HT-29 (cell line): ENCODE results near the gene ZSCAN25.

DNA sequence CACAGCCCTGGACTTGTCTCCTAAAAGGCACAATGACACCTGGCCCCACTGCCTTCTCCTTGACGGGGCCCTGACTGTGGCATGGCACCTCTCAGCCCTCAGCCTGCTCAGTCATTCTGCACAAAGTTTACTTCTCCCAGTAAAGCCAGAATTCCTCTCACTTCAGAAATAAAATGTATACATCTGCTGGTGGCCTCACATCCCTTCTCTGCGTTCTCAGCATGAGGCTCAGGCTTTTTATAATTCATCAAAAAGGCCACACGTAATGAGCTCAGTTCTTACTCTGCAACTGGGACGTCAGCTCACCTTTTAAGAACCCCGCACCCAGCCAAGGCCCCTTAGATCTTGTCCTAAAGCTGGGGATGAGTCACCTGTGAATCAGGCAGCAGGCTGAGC lies 47.4 kb downstream of the TMEM130 start:
- RAMPAGE, long total RNA, result no peak

DNA sequence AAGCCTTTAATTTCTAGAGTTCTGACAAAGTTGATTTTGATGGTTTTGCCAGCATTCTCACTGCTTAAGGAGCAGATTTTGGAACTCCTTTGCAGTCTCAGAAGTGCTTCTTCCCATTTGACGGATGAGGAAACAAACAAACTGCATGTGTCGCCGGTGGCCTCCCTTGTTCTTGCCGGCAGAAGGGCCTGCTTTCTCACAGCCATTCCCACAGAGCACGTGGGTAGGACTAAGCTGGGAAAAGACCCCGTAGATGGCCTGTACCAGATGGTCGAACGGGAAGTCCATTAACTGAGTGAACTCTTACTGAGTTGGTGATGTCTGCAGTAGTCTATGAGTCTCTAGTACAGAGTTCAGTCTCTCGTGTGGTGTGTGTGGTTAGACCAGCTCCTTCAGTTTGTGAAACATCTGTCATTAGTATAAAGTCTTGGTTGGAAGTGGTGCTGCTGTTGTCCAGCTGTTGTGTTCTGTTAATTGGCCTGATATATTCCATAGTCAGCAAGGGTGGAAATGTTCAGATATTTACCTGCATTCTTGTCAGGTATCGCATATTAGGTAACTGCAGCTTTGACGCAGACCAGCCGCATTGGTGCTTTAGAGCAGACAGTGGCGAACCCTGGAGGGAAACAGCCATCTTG lies 132.0 kb downstream of the TRRAP start:
- RAMPAGE, long total RNA, result no peak

- RAMPAGE, long total RNA, result no peak
Observed at GRCh38 chr7:99030906-99031918, 112.7 kb downstream of the SMURF1 start.

DNA sequence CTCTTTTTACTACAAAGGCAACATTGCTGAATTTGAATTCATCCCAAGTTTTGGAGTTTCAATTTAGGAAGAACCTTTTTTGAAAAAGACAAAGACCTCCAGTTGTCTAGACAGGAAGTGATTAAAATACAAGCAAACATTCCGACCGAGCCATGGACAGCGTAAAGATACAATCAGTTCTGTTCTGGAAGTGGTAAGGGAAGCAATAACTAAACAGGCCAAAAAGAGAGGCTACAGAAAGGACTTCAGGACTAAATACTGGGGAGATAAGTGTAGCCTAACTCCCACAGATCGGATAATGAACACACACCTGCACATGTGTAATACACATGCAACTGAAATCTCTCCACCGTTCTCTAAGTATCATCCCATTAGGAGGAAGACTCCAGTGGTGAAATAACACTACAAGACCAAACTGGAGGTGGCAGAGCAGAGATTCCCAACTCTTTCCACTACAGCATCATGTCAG lies 100.9 kb downstream of the SMURF1 start:
- RAMPAGE, long total RNA, result no peak

GRCh38 chr7:99121495-99121985 lies 22.4 kb downstream of the SMURF1 start:
- RAMPAGE, long total RNA, result no peak

DNA sequence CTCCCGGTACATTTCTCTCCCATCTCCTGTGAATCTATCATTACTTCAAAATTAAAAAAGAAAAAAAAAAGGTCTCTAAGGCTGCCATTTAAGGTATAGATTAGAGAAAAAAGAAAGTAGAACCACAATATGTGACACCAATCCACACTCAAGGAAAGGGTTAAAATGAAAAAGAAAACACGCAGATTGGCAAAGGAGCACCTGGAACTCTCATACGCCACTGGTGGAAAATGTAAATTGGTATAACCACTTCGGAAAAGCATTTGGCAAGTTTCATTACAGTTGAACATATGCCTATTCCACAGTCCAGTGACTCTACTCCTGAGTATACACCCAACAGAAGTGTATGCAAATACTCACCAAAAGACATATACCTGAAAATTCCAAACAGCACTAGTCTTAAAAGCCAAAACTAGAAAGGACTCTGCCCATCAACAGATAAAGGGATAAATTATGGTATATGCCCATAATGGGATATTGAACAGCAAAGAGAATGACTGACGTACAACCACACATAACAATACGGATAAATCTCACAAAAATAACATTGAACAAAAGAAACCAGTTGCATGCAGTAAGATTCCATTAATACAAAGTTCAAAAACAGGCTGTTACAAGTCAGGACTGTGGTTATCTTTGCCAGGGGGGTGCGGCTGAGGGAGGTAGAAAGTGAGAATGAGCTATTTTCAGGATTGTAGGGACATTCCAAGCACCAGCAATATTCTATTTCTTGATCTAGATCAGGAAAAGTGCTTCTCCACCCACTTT lies 10.4 kb downstream of the SMURF1 start:
- RAMPAGE, long total RNA, result no peak

GRCh38 chr7:99141652-99142849 lies 1.9 kb downstream of the SMURF1 start:
- RAMPAGE, long total RNA, result no peak

- RAMPAGE, long total RNA, result no peak
Observed at GRCh38 chr7:99397987-99398438, 10.4 kb downstream of the PDAP1 start.

DNA sequence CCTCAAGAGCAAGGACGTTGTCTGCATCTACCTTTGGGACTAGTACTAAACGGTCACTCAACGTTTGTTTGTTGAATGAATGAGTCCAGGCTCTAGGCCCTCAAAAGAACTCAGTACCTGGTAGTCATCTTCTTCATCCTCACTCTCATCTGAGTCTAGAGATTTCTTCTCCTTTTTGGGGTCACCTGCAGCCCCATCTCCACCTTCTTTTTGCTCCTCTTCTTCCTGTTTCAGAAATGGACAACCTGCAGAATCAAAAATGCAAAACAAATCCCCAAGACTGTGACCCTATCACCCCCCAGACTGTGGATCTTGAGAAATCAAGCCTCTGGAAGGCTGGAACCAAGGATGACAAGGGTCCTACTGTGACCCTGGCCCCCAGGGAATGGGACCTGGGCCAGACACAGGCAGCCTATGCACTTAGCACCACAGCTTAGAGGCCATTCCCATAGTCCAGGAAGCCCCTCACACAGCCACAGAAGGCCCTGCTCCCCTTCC lies 5.1 kb downstream of the PDAP1 start:
- RAMPAGE, long total RNA, result no peak

GRCh38 chr7:99406464-99407010 lies 1.9 kb downstream of the PDAP1 start:
- RAMPAGE, long total RNA, result no peak

- RAMPAGE, long total RNA, result no peak
Observed at GRCh38 chr7:99450628-99451362, 12.1 kb downstream of the CPSF4 start.

GRCh38 chr7:99457563-99458638 lies 8.1 kb downstream of the ATP5MF start:
- RAMPAGE, long total RNA, result no peak

- RAMPAGE, long total RNA, result no peak
Observed at GRCh38 chr7:99469233-99469927, 3.3 kb upstream of the ZNF789 start.

DNA sequence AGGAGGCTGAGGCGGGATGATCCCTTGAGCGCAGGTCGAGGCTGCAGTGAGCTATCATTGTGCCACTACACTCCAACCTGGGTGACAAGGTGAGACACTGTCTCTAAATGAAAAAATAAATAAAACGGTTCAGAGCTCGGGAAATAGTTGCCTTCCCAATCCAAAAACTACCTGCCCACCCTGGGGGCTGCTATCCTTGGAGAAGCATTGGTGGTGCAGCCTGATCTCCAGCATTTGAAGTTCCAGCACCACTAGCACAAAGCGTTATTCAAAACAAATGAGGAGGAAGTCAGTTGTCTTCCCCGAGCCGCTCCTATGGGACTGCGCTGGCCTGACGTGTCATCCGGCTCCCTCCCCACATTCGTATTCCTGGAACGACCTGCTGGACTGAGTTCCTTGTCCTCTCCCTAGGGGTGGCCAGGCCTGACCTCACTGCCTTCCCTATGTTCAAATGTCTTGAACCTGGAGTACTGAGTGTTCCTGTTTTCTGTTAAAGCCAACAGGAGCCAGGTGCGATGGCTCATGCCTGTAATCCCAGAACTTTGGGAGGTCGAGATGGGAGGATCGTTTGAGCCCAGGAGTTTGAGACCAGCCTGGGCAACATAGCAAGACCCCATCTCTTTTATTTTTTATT lies 2.4 kb upstream of the ZNF789 start:
- RAMPAGE, long total RNA, result no peak

GRCh38 chr7:99485083-99485925 lies 12.6 kb downstream of the ZNF789 start:
- RAMPAGE, long total RNA, result no peak

- RAMPAGE, long total RNA, result no peak
Observed at GRCh38 chr7:99616256-99617129, at the start of gene ZSCAN25. Gene ZSCAN25 (plus strand): TSS chr7:99616946.

DNA sequence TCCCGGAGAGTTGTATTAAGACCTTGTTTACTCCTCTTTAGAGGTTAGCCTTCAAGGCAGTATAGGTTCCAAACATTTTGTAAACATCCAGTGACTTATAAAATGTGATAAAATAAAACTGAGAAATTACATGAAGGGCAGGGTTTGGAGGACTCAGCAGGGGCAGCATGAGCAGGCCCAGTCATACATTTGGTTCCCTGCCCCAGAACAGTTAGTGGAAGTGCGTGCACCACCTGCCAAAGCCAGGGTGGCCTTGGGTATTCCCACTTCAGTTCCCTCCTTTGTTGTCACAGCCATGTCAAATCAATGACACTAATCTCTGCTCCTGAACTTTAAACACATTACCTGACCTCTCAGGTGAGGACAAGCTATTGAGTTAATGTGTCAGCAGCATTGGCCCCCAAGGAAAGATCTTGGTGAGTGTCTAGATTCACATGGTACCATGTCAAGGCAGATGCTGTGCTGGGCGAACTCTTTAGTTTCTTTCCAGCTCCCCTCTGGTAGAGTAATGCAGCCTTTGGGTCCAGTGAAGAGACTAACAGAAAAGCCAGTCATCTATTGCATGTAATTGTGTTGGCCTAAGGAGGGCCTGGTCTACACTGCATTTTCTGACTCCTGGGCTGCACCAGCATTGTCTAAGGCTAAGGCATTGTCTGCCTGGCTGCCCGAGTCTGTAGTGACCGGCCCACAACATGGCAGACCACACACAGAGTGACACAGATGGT lies 2.1 kb downstream of the CYP3A5 start:
- RAMPAGE, long total RNA, result no peak

DNA sequence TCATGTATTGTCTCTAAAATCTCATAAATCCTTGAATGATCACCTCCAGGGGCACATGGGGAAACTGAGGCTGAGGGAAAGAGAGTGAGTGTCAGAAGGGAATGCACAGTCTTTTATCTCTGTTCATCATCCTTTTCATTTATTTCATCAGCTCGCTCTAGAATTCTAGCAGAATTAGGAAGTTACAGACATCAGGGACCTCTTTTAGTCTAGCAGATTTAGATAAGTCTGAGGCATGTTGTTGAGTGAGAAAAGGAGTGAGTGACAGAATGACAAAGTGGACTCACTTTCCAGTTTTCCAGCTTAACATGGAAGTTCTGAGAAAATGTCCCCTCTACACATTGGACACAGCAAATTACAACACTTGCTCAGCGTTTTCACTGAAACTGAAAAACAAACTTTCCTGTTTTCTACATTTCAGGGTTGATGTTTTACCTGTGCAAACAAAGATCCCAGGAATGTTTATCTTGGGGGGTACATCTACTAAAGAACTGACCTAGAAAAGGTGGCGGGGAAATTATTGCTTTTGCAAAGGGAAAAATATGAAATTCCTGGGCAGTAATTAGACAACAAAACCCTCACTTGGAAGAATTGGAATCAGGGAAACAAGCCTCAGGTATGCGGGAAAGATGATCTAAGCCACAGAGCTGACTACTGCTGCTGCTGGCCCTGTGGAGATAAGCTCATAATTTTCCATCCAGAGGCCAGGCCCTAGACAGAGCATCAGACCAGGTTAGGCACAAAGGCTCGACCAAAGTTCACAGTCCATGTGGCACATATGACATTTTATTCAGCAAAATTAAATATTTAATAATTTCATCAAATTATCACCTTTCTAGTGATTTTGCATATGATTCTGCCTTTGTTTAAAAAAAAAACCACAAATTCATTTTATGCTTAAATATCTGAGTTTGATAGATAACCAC lies 14.6 kb upstream of the CYP3A5 start:
- RAMPAGE, long total RNA, result no peak

GRCh38 chr7:99772405-99773163 lies 11.4 kb downstream of the CYP3A4 start:
- RAMPAGE, long total RNA, result no peak

DNA sequence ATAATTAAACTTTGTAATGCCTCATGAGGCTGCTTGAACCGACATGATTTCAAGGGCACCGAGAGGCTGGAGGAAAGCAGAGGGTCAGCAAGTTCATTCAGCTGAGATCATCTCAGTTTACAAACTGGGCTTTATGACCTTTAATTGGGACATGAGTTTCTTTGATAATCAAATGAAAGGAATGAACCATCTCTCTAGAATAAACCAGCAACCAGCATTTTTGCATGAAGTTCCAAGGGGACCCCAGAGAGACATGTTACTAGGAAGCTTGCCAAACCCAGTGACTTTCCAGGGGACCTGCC lies 7.8 kb upstream of the CYP3A4 start:
- RAMPAGE, long total RNA, result no peak